NCI-H460 (cell line): ENCODE measurements around a stretch of chr6.

DNA sequence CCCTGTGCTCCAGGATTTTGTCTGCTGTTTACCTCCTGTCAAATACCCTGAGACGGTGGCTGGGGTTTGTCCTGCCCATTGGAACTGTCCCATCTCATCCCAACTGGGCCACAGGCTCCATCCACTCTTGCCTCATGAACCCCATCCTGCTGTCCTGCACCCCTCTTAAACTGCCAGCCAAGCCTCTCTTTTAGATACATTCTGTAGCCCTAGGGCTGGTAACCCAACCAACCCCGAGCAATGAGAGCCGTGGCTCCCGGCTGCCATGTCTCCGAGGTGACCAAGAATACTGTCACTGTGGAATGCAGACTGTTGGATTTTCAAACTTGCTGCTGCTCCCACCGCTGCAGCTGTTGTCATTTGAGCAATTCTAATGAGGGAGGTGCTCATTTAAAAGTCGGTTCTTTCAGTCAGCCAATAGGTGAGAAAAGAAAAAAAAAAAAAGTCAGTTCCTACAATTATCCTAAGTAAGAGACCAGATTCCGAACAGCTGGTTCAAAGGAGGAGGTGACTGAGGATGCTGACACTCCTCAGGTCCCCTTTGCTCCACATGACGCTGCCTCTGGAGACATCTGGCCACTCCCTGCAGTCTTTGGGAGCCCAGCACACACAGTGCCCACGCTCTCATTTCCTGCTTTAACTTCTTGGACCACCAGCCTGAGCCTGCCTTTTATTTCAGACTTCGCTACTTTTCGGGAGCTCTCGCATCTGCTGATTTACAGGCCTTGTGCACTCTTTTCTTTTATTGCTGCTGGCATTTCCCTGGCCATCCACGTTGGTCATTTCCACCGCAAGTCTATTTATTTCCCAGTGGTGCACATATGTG is 72.9 kb upstream of the QKI start:
RAMPAGE:
- cytosol, long total RNA = no peak
- long total RNA = no peak
- nucleus, long total RNA = no peak

GRCh38 chr6:163392332-163393049 is 22.0 kb upstream of the QKI start:
RAMPAGE:
- cytosol, long total RNA = no peak
- long total RNA = no peak
- nucleus, long total RNA = no peak

DNA sequence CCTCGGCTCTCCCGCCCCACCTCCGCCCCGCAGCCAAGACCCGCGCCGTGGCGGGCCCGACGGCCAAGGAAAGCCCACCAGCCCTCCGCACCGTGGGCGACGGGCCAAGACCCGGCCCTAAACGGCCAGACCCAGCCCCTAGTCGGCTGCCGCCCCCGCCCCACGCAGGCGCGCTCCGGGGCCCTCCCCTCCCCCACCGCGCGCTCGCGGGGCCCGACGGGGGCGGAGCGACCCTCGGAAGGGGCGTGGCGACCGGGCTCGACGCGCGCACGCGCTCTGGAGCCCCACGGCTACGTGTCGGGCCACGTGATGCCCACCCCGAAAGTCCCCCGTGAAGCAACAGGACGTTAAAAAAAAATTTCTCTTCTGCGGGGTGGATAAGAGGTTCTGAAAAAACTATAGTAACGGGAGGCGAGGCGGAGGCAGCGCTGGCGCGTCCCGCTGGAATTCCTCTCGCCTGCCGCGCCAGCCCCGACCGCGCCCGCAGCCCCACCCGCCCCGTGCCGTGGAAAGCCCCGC is 679 bp upstream of the QKI start:
RAMPAGE:
- cytosol, long total RNA = no peak
- long total RNA = no peak
- nucleus, long total RNA = no peak

RAMPAGE:
- cytosol, long total RNA = no peak
- long total RNA = no peak
- nucleus, long total RNA = no peak
Measured at GRCh38 chr6:163469080-163469345, 54.5 kb downstream of the QKI start.

GRCh38 chr6:163482849-163483475 is 68.4 kb downstream of the QKI start:
RAMPAGE:
- cytosol, long total RNA = no peak
- long total RNA = no peak
- nucleus, long total RNA = no peak

RAMPAGE:
- cytosol, long total RNA = no peak
- long total RNA = no peak
- nucleus, long total RNA = no peak
Measured at GRCh38 chr6:163588123-163588833, 173.8 kb downstream of the QKI start.

RAMPAGE:
- cytosol, long total RNA = no peak
- long total RNA = no peak
- nucleus, long total RNA = no peak
Measured at GRCh38 chr6:163964742-163965242, 550.3 kb downstream of the QKI start.

RAMPAGE:
- cytosol, long total RNA = no peak
- long total RNA = no peak
- nucleus, long total RNA = no peak
Measured at GRCh38 chr6:164039928-164040465, 625.5 kb downstream of the QKI start.

GRCh38 chr6:164107559-164108102 is 693.1 kb downstream of the QKI start:
RAMPAGE:
- cytosol, long total RNA = no peak
- long total RNA = no peak
- nucleus, long total RNA = no peak

RAMPAGE:
- cytosol, long total RNA = no peak
- long total RNA = no peak
- nucleus, long total RNA = no peak
Measured at GRCh38 chr6:164440251-164440598, 869.2 kb downstream of the C6orf118 start.

GRCh38 chr6:164827396-164828003 is 481.9 kb downstream of the C6orf118 start:
RAMPAGE:
- cytosol, long total RNA = start-site peak on the minus strand at chr6:164827663-164827703, 18 and 29 reads in 2 replicates
- long total RNA = no peak
- nucleus, long total RNA = no peak

RAMPAGE:
- cytosol, long total RNA = no peak
- long total RNA = no peak
- nucleus, long total RNA = no peak
Measured at GRCh38 chr6:164876831-164877123, 432.6 kb downstream of the C6orf118 start.

GRCh38 chr6:165010078-165010443 is 299.3 kb downstream of the C6orf118 start:
RAMPAGE:
- cytosol, long total RNA = no peak
- long total RNA = no peak
- nucleus, long total RNA = no peak

DNA sequence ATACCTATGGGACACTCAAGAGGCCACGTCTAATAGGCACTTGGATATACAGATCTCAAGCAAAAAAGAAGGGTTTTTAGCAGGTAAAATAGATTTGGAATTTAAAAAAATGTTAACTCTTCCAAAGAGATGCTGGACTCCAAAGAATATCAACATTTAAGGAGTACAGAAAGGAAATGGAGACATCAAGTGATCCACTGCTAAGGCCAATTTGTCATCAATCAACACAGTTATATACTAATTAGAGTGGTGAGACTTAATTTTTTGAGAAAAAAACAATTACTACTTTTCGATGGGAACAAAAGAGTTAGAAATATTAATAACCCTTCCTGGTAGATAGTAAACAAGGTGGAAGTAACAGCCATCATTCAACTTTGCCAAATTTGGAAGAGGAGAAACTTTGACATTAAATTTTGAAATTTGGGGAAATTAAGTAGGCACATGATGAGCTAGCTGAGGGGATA is 17.8 kb downstream of the C6orf118 start:
RAMPAGE:
- cytosol, long total RNA = no peak
- long total RNA = no peak
- nucleus, long total RNA = no peak

DNA sequence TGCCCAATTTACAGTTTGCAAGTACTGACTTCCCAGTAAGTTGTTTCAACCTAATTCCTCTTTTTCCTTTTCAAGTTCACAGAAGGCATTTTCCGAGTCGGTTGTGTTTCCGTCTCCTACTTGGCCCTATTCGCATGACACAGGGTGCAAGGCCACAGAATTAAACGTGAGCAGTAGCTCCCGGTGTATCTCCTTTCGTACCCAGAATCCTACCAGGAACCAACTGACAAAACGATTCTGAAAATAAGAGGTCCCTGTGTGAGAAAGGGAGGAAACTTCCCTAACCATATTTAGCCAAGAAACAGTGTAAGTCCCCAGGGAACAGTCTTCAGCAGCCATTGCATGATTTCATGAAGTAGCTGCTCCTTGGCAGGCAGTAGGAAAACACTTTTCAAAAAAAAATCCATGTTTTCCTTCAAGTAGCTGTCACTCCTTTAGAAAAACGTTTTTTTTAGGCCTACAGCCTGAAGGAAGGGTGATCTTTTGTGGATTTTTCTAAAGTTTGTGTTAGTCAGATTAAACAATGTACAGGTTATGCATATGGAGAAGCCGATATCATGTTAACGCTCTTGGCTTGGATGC is 46.9 kb downstream of the PDE10A start:
RAMPAGE:
- cytosol, long total RNA = no peak
- long total RNA = no peak
- nucleus, long total RNA = no peak

GRCh38 chr6:165662119-165662645 is 859 bp downstream of the PDE10A start:
RAMPAGE:
- cytosol, long total RNA = no peak
- long total RNA = no peak
- nucleus, long total RNA = no peak

GRCh38 chr6:165834555-165835380 is 171.7 kb upstream of the PDE10A start:
RAMPAGE:
- cytosol, long total RNA = no peak
- long total RNA = no peak
- nucleus, long total RNA = no peak

GRCh38 chr6:165846239-165846674 is 183.2 kb upstream of the PDE10A start:
RAMPAGE:
- cytosol, long total RNA = no peak
- long total RNA = no peak
- nucleus, long total RNA = no peak

GRCh38 chr6:165986517-165987585 is 180.8 kb downstream of the TBXT start:
RAMPAGE:
- cytosol, long total RNA = no peak
- long total RNA = no peak
- nucleus, long total RNA = no peak

DNA sequence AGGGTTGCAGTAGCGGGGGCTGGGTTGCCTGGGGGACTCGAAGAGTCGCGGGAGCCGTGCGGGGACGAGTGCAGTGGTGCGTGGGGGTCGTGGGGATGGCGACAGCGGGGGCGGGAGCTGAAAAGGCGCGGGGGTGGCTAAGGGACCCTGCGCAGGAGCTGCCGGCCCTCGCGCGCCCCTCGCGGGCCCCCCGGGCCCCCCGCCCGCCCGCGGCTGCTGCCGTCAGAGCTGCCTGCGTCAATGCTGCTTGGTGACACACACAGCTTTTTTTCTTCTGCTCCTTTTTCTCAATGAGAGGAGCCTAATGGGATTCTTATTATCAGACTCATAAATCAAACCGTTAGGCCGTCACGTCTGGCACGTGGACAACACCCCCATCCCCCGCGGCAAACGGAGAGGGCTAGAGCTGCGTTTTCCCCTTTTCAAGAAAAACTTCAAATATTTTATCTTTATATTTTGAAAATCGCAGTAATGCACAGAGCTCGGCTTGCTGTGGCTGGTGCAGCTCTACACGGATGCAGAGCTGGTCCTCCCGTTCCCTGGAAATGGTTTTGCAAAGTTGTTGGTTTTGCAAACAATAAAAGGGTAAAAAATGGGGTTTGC is 161.6 kb downstream of the TBXT start:
RAMPAGE:
- cytosol, long total RNA = no peak
- long total RNA = no peak
- nucleus, long total RNA = no peak